Calu3 (cell line): ENCODE measurements around a stretch of chr7.

DNA sequence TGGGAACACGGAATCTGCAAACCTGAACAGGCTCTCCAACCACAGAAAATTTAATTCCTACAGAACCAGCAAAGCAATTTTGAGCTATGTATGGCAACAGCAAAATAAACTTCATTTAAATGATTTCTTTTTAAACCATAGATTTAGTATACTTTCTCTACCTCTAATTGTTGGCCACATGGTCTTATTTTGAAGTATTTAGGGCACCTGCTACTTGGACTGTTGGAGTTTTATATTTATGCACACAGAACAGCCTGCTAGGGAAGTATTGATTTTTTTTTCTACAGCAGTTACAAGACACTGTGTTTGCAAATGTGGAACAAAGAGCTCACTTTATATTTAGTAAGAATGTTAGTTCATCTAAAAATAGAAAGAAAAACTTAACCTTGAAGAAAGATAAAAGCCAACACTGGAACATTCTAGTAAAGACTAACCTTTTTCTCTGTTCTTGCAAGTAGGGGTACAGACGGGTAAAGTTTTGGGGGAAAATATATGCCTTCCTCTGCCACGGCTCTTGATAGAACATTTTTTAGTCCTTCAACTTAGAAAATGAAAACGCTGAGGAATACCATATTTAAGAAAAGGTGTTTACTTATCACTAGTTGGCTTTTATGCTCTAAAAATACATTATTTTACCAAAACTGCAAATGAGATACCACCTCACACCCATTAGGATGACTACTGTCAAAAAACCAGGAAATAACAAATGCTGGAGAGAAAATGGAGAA is 241.1 kb upstream of the IMMP2L start:
- PRO-cap: no peak

DNA sequence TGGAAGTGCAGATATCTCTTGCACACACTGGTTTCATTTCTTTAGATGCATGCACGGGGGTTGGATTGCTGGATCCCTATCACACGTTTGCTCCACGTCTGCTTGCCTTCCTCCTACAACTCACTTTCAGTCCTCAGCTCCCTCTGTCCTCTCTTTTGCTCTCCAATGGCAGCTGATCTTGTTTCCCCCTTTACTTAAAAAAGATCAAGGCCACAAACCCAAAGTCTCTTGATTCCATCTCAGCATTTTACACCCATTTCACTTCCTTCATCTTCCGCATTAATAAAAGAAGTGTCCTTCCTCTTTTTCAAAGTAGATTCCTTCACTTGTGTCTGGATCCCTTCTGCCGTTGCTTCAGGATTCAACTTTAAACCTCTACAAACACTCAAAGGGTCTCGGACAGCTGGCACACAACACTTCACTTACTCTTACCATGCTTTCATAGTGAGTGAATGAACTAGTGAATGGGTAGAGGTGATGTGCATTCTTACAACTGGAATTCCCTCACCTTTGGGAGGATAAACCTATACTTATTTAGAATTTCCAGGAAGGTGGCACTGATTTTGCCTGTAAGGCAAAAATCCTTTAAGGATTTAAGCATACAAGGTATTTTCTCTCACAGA is 245.1 kb downstream of the DOCK4 start:
- PRO-cap: no peak

- PRO-cap: no peak
Measured at GRCh38 chr7:112111727-112112223, 94.4 kb downstream of the DOCK4 start.

GRCh38 chr7:112195854-112196584 is 10.2 kb downstream of the DOCK4 start:
- PRO-cap: no peak

DNA sequence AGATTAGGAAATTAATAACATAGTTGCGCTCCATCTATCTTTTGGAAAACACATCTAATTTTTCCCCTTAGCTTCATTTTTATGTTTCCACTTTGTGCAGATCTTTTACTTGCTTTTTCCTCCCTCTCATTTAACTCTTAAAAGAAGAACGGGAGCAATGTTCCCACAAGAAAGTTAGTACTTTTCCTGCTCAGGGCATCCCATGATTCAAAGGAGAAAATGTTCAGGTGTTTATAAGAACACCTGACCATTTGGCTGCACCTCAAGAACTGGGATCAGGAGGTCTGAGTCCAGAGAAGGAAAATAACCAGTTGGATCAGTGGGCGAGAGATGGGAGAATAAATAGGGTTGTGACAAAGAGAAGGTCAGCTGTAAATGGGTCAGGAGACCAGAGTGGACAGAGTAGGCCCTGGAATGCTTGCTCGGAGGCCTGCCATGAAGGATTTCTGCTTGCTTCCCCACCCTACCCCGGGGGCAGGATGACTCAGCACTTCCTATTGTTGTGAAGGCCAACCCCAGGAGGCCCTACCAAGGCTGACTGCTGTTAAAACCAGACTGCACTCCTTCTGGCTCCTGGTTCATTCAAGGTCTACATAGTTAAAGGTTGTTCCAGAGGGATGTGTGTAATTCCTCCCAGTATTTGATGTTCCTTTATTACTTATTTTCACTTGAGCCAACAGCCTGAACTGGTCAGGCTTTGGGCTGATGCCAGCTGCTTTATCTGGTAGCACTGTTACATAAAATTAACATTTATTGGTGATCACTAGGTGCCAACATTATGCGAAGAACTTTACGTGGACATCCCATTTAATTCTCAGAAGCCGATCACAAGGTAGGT is 27.4 kb upstream of the IFRD1 start:
- PRO-cap: no peak

- PRO-cap: no peak
Measured at GRCh38 chr7:112475403-112475901, 5.3 kb upstream of the LSMEM1 start.

DNA sequence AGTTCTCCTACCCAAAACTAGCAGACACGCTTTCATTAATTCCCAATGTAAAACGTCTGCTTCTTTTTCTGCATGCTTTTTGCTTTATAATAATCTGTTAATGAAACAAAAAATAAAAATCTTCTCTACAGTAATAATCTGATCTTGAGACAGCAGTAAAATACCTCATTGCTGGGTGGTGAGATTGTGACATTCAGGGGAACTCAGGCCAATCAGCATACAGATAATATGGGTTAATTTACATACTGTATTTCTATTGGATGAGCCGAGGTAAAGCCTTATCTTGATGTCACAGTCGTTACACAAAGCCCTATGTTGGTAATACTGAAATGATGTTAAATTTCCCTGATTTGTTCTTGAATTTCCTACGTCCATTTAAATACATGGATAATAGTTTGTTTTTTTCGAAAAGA is 972 bp upstream of the GPR85 start:
- PRO-cap: no peak

- PRO-cap: no peak
Measured at GRCh38 chr7:113551826-113552297, 366.9 kb downstream of the PPP1R3A start.

DNA sequence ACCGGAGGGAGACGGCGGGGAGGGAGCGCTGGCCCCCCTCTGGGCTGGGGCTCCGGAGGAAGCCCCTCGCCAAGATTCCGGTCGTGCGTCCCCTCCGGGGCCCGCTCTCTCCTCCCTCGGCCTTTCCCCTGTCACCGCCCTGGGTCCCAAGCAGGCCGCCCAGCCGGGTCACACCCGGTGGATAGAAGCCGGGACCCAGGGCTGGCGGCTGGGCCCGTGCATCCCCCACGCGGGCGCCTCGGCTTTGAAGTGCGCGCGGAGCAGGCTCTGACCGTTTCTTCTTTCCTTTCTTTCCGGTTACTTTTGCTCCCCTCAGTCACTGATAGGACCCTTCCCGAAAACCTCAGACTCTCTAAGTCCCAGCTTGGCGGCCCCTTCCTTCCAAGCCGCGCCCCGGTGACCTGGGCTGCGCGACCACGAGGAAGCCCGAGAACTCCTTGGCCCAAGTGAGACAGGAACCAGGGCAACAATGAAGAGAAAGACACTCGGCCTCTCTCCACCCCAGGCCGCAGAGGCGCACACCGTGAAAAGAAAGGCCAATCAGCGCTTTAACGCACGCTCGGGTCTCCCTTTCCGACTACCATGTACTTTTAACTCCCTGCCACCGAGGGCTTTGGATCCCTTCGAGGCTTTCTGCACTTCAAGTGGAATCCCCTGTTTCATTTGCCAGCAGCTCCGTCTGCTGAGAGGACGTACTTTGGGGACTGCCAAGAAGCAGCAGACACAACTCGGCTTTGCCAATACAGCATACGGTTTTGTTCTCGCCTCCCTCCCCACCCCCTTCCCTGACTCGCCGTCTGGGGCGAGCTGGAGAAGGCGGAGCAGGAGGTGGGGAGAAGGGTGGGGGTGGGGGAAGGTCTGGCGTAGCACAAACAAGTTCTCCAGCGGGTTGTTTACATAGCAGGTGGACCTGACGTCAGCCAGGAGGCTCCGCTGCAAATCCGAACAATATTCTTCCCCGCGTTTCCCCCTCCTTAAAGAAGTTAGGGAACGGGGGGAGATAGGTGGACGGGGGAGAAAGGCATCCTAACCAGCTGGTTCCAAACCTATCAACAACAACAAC is 166.5 kb upstream of the PPP1R3A start:
- PRO-cap: bidirectional peak, plus-strand start at position 898 of the sequence, minus-strand start at position 730 of the sequence

DNA sequence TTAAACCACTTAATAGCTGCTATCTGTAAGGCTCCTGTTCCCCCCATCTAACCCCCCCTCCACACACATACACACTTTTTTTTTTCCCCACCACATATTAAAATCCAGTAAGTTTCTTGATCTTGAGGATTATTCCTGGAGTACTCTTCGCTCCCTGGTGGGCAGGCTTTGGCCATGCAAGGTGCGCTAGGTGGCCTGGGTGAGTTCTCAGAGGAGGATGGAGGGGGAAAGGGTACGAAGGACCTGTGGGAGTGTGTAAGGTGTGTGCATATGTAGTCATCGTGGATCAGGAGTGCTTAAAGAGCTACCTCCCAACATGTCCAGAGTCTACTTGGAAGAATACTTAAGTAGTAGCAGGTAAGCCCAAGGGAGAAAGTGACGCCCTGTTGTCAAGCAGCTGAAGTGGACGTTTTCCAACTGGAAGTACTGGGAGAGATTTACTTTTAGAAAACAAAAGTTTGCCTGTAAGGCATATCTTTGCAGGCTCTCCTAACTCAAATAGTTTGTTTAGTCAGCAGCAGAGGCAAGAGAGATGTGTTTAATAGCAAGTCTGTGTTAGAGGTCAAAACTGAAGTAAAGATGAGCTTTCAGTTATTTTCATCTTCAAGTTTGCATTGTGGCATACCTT is 169.4 kb upstream of the PPP1R3A start:
- PRO-cap: no peak

DNA sequence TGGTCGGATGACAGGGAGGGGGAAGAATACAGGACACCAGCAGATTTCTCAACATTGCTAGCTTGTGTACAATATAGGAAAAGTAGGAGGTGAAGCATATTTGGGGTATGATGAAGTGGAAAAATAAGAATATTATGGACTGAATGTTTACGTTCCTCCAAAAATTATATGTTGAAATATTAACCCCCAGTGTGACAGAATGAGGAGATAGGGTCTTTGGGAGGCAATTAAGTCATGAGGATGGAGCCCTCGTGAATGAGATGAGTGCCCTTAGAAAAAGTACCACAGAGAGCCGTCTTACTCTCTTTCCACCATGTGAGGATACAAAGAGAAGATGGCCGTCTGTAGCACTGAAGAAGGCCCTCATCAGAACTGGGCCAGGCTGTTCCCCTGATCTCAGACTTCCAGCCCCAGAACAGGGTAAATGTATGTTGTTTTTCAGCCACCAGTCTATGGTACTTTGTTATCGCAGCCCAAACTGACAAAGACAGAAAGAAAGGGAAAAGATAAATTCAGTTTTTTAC is 202.2 kb upstream of the PPP1R3A start:
- PRO-cap: no peak

DNA sequence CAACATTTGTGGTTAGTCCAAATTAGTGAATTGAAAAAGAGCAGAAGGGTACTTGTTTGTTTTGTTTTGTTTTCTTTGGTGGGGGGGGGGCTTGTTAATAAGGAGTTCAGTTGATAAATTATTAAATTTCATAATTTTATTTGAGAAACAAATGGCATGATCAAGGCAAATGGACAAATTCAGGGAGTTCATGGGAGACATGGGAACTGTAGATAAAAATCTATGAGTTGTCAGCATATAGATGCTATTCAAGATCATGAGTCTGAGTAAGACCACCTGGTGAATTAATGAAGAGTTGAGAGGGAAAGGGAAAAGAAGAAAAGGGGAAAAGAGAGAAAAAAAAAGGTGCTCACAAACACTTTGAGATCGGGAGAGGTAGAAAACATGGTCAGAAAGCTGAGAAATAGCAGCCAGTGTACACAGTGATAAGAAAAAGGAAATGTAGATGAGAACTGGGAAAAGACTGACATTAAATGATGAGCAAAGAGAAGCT is 95.0 kb downstream of the FOXP2 start:
- PRO-cap: no peak

- PRO-cap: no peak
Measured at GRCh38 chr7:114916426-114917032, 5.4 kb upstream of the MDFIC start.

DNA sequence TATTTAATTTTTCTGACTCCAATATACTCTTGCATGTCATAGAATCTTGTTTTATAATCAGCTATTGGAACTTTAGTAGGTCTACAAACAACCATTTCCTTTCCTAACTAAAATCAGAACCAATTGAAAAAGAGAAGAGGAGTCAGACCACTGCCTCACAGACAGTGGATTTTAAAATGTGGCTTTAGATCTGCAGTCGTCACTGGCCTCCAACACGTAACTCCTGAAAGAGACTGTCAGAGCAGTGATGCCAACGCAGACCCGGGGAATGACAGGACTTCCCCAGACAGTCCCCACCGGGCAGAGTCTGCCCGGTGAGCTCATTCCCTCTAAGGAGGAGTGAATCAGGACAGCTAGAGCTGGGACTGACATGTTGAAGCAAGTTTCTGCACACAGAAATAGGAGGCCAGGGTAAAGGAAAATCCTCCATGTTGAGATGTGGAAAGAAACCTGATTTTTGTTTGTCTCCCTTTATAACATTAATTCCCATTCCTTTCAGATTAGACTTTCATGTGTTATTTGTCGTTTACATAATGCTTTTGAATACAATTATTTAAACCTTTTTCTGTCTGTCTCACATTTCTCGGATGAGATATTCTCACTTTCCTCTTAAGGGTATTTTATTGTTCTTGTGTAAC is 105.0 kb downstream of the TES start:
- PRO-cap: no peak

- PRO-cap: no peak
Measured at GRCh38 chr7:116356272-116356693, 143.3 kb upstream of the CAV2 start.

DNA sequence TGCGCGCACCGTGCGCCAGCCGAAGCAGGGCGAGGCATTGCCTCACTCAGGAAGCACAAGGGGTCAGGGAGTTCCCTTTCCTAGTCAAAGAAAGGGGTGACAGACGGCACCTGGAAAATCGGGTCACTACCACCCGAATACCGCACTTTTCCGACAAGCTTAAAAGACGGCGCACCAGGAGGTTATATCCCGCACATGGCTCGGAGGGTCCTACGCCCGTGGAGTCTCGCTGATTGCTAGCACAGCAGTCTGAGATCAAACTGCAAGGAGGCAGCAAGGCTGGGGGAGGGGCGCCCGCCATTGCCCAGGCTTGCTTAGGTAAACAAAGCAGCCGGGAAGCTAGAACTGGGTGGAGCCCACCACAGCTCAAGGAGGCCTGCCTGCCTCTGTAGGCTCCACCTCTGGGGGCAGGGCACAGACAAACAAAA is 90.5 kb upstream of the CAV2 start:
- PRO-cap: no peak

- PRO-cap: no peak
Measured at GRCh38 chr7:116447962-116448508, 51.5 kb upstream of the CAV2 start.

GRCh38 chr7:116536033-116536637 is 11.3 kb downstream of the CAV1 start:
- PRO-cap: no peak

DNA sequence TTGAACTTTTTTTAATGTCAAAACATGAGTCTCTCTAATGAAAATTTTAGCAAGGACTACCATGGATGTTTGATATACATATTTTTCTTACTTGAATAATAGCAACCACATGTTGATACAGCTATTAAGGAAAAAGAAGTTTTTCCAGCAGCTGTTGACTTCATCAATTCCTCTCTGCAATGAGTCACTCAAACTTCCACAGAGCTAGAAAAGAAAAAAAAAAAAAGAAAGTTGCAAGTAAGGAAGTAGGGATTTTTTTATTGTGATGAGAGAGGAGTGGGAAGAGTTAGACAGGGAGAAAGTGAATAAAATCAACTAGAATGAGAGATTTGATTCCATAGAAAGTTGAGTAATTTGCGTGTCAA is 46.2 kb downstream of the CAV1 start:
- PRO-cap: no peak

GRCh38 chr7:116726860-116727723 is 55.1 kb downstream of the MET start:
- PRO-cap: no peak